BE2C (cell line): ENCODE measurements around a stretch of chr9.

GRCh38 chr9:125632222-125633480 lies 74.4 kb downstream of the MAPKAP1 start:
- RRBS: no CpG with 5 or more reads among the region's 5 CpGs

- RRBS: no CpG with 5 or more reads among the region's 6 CpGs
Measured at GRCh38 chr9:125749056-125749967, 2.1 kb downstream of the PBX3 start.

GRCh38 chr9:125769228-125770203 lies 22.3 kb downstream of the PBX3 start:
- RRBS: no CpG with 5 or more reads among the region's 7 CpGs

- RRBS: no CpG with 5 or more reads among the region's 6 CpGs
Measured at GRCh38 chr9:126151576-126152009, 175.0 kb upstream of the MVB12B start.

GRCh38 chr9:126390296-126390652 lies 63.6 kb downstream of the MVB12B start:
- RRBS: no CpG with 5 or more reads among the region's 4 CpGs

- RRBS: no CpG with 5 or more reads among the region's 3 CpGs
Measured at GRCh38 chr9:127005198-127005973, 90.8 kb downstream of the RALGPS1 start.

DNA sequence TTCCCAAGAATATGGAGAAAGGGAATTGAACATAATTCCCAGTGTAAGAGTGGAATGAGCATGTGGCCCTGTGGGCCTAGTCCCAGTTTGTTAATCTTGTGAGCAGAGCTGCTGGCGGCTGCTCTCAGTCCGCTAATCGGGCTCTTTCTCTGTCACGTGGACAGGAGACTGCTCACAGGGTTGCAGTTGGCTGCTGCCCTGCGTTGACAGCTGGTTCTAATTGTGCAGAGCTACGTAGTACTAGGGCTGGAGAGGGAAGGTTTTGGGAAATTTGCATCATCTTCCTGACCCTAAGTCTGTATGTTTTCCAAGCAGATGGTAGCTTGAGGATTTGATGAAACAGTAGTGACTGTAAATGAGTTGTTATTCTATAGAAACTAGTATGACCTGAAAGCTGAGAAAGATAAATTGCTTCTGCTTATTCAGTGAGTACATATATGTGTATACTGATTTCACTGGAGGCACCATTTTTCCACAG lies 100.7 kb downstream of the ANGPTL2 start:
- RRBS: no CpG with 5 or more reads among the region's 6 CpGs

DNA sequence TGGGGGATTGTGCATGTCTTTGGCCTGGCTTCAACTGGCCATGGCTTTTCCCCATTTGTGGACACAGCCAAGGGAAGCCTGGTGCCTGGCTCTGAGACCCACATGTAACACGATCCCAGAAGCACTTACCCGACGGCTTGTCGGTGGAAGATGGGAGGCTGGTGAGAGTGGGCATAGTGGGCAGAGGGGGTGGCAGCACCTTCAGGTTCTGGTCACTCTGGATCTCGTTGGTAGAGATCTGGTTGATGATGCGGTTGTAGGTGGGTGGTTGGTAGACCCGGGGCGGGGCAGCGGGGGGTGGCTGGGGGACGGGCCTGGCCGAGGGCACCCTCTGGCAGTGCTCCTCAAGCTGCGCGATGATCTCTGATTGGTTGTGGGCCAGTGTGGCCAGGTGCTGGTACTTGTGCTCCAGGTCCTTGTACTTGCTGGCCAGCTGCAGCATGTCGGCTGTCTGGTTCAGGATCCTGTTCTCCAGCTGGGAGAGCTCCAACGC lies 14.6 kb downstream of the ANGPTL2 start:
- RRBS: no CpG with 5 or more reads among the region's 15 CpGs

DNA sequence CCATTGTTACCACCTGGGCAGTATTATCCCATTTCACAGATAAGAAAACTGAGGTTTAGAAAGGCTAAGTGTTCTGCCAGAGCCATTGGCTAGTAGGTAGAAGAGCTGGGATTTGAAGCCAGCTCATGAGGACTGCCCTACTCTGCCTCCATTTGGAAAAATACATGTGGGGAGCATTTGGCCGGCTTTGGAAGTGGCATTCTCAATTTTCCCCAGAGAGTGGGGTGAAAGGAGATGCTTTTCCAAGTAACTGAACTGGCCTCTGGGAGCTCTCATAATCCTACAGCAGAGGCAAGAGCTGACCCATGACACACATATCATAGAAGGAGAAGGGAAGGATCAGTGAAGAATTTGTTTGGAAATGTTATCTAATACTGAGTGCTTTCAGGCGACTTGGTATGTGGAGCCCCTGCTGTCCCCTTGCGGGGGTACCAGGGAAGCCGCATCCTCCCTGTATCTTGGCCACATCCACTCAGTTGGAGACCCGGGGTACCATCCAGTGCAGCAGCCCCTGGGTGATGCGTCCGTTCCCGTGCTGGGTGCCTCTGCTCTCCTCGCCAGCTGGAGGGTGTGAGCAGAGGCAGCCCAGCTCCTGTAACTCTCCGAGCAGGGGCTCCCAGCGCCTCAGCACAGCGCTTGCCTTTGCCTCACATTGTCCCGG lies 1.1 kb downstream of the ANGPTL2 start:
- RRBS: no CpG with 5 or more reads among the region's 13 CpGs

DNA sequence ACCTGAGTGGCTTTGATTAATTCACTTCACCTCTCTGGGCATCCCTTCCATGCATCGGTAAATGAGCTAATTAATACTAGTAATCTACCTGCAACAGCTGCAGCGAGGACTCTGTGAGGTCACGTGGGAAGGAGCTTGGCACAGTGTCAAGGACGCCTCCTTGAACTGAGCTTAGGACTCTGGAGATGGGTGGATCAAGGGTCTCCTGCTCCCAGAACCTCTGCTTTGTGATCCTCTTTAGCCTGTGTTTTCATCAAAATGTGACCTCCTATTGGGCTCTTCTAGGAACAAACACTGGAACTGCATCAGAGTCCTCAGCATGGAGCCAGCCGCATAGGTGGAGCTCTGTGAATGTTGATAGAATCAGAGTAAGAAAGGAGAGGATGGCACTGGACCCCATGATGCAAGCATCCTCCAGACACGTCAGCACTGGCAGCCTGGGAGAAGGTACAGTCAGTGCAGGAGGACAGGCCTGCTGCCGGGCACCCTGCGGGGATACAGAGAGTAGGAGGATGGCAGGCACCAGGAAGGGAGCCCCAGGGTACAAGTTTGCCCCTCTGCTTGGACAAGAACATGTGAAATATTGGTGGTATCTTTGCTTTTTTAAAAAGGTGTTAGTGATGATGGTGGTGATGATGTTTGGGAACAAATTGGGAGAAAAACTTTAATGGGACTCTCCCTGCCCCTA lies 1.0 kb upstream of the ANGPTL2 start:
- RRBS: no CpG with 5 or more reads among the region's 8 CpGs

DNA sequence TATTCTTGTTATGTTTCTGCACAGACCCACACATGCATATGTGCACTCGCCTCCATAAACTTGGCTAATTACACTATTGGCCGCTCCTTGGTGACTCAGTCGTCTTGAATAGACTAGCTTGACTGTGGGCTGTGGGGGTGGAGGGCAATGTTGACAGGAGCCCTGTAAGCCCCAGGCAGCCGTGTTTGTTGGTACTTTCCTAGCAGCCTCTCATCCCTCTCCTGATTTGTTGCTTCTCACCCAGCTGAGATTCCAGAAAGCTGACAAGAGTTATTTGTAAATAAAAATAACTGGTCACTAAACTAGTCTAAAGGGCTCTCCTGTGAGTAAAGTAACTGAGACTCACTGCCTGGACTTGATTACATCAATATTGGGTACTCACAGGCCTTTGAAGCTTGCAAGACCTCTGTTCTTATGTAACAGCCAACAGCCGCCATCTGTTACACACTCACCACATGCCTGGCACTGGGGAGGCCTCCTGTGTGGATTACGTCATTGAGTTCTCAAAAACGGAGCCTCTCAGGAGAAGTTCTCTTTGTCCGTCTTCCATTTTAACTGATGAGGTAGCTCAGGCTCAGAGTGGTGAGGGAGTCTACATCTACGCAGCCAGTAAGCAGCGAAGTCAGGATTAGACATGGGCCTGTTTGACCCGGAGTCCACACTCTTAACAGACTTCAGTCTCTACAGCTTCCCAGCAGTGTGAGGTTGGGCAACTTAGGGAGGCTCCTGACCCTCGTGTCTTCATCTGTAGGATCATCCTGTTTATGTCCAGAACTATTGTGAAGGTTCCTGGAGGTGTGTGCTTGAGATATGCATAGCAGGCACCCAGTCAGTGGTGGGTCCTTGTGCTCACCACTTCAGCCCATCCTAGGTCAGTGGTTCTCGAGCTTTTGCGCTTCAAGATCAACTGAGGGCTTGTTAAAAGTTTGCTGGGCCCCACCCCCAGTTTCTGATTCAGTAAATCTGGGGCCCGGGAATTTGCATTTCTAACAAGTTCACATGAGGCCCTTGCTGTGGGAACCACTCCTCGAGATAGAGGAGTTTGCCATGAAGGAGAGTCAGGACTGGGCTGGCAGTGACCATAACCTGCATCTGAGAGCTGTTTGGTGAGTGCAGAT lies 8.9 kb upstream of the ANGPTL2 start:
- RRBS: no CpG with 5 or more reads among the region's 16 CpGs

- RRBS: no CpG with 5 or more reads among the region's 6 CpGs
Measured at GRCh38 chr9:127311187-127311795, 46.7 kb downstream of the GARNL3 start.

DNA sequence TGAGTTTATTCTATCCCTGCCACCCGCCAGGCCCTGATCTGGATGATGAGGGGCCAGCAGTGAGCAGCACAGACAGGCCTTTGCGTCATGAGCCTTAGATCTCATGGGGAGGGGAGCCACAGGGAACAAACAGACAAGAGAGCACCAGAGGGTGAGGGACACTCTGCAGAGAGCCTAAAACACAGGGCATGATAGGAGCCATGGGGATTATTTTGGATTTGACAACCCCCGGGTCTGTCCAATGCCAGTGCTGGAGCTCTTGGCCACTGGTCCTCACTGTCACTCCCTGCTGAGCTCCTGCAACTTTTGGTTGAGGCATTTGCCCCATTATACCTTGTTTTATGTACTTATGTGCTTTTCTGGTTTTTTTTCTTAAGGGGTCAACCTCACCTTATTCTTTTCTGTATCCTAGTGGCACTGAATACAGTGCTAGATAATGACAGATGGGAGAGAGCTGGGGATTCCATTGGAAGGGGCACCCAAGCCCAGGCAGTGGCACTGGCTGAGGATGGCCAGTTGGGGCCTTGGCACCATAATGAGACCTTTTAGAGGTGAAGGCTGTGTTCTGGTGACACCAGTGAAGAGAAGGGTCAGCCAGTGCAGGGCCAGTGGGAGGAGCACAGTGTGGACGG lies 33.9 kb upstream of the SLC2A8 start:
- RRBS: no CpG with 5 or more reads among the region's 4 CpGs

DNA sequence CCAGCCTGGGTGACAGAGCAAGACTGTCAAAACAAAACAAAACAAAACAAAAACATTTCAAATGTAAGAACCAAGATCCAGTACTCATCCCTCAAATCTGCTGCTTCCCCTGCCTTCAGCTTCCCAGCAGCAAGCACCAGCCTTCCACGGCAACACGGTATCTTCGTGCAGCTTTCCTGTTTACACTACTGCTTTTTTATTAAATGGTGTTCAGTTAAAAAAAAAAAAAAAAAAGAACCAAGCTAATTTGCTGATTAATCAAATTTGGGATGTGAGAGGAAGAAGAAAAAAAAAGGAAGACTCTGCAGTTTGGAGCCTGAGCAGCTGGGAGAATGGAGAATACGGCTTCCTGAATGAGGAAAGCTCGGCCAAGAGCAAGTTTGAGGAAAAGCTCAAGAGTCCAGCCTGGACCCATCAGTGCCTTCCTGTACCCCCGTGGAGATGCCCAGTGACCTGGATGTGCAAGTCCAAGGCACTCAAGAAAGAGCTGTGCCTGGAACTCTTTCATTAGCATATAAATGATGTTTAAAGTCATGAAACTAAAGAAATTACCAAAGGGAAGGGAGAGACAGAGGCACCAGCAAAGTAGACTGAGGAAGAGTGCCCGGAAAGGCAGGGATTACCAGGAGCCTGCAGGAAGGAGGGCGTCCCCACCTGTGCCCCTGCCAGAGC lies 27.9 kb upstream of the SLC2A8 start:
- RRBS: no CpG with 5 or more reads among the region's 8 CpGs

- RRBS: no CpG with 5 or more reads among the region's 8 CpGs
Measured at GRCh38 chr9:127388196-127388821, 8.7 kb upstream of the SLC2A8 start.

- RRBS: 2% methylated on average over 22 of the region's 42 CpGs
Measured at GRCh38 chr9:127450353-127451177, 641 bp downstream of the RPL12 start.

GRCh38 chr9:127499909-127500242 lies 48.6 kb downstream of the LRSAM1 start:
- RRBS: no CpG with 5 or more reads among the region's 9 CpGs

GRCh38 chr9:127556007-127556612 lies 12.8 kb downstream of the NIBAN2 start:
- RRBS: no CpG with 5 or more reads among the region's 10 CpGs

DNA sequence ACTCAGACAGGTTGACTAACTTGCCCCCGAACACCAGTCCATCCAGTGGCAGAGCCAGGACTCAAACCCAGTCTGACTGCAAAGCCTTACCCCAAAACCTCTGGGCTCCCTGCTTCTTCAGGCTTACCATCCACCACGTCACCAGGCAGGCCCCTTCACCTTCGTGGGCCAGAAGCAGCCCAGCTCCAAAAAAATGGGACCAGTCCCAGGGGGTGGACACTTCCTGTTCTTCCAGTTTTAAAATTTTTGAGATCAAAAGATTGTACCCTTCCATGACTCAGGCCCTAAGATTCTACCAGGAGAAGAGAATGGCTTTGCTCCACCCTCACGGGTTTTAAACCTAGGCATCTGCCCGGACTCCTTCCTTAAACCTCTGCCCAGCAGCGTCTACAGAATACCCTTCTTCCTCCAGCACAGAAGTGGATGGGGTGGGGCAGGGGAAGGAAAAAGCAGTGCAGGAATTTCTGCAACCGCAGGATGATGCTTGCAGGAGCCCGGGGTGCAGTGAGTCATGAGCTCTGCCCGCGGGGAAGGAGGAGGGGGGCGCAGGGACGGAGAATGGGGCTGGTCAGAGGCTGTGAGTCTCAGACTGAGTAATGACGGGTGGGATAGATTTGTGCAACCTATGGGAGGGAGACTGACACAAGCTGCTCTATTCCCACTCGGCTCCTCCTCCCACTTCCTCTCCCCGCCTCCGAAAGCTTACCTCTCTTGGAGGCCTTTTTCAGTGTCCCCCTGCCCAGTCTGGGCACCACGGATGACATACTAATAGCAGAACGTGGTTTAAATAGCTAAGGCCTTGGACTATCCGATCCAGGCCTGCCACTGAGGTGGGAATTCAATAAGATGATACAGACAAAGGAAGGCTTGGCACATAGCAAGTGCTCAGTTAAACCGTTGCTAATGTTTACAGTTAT lies 7.1 kb downstream of the NIBAN2 start:
- RRBS: no CpG with 5 or more reads among the region's 20 CpGs

DNA sequence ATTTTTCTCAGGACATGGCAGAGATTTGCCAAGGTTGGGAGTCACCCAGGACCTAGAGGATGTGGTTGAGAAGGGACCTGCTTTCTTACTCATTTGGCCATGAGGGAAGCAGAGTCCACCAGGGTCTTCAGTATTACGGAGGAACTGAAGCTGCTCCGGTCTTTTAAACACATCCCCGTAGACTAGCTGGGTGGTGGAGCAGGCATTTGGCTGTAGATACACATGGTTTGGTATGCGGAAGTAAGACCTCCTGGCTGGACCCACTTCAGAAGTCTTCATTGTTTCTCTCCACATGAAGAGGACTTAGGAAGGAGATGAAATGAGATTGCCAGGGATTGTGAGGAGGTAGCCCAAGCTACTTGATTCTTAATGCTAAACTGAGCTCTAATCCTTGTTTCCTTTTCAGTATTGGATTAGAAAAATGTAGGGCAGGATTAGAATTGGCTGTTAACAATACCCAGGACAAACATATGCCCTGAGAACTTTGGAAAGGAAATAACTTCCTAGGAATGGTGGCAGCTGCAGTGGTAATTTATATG lies 32.9 kb downstream of the STXBP1 start:
- RRBS: no CpG with 5 or more reads among the region's 4 CpGs